Foreskin fibroblast (primary cell): ENCODE measurements around a stretch of chr9.

DNA sequence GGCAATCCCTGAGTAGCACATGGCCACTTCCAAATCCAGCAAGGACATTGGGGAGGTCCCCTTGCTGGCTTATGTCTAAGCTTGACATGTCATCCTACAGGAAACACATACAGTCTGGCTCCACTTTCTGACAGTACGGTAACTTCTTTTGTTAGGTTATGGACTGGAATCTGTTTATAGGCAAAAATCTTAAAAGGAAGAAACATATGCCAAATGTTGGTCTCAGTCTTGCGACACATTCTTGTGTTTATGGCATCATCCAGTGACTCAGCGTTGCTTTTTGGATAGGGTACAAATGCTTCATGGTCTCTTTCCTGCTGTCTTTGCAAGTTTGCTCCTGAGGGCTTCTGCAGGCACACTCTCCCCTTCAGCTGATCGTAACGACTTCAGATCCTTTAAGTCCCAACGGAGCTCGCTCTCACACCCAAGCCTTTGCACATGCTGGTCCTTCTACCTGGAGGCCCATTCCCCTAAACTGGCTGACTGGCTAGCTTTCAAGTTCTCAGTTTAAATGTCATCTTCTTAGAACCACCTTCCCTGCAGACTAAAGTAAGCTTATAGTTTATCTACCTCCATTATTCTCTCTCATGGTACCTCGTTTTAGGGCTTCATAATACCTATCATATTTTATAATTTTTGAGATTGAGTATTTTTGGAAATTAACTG lies 23.6 kb upstream of the TNFSF8 start:
- RRBS, result no CpG with 5 or more reads among the region's 8 CpGs

GRCh38 chr9:115146454-115147056 lies 28.6 kb upstream of the TNC start:
- RRBS, result no CpG with 5 or more reads among the region's 4 CpGs

GRCh38 chr9:115203088-115203779 lies 85.3 kb upstream of the TNC start:
- RRBS, result no CpG with 5 or more reads among the region's 2 CpGs

DNA sequence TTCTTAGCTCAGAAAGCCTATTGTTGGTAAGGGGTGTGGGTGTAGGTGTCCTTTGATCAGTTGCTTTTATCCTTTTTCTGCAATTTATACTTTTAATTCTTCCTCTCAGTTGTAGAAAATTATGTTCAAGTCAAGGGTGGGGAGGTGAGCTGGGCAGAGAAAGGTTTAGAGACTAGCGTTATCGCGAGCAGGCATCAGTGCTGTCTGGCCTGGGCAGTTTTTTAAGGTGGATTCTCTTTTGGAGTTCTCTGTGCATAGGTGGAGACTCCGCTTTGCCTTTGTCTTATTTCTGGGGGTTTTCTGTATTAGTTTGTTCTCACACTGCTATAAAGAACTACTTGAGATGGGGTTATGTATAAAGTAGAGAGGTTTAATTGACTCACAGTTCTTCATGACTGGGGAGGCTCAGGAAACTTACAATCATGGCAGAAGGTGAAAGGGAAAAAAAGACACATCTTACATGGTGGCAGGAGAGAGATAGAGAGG lies 163.9 kb upstream of the TNC start:
- RRBS, result no CpG with 5 or more reads among the region's 4 CpGs

GRCh38 chr9:115595969-115596882 lies 478.3 kb upstream of the TNC start:
- RRBS, result no CpG with 5 or more reads among the region's 13 CpGs

DNA sequence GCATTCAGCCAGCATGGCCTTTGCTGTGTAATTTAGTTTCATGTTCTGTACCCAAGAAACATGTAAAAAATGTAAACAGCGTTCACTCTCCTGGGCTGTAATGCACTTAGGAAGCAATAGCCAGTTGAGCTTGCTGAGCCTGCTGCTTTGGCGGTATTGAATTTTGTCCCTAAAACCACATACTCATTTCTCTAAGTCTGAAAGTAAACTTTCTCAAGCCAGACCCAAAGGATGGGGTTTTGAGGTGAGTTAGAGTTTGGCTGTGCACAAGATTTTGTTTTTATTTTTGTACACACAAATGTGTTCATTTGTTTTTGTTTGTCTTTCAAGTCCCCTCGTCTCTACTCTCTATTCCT lies 158.7 kb downstream of the PAPPA start:
- RRBS, result no CpG with 5 or more reads among the region's 3 CpGs

DNA sequence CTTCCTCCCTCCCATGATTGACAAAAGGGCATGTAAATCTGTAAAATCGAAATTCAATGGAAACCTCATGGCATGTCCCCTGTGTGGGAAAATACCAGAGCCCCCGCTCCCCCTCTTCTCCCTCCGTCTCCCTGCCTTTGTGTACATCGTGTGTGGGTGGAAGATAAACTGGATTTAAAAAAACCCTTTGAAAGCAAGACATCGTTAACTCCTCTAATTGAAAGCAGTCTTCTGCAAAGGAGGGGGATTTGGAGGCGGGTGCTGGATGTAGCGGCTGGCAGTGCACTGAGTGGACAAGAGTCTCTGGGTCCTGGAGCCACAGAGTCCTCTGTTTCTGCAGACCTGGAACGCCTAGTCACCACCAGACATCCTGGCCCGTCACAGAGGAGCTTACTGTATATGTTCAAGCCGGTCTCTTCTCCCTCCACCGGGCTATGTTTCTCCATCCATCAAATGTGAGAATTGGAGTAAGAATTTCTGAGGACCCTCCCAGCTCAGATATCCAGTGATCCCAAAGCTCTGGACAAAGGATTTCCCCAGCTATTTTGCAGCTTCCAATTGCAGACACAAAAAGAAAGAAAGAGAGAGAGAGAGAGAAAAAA lies 169.5 kb downstream of the PAPPA start:
- RRBS, result no CpG with 5 or more reads among the region's 11 CpGs

DNA sequence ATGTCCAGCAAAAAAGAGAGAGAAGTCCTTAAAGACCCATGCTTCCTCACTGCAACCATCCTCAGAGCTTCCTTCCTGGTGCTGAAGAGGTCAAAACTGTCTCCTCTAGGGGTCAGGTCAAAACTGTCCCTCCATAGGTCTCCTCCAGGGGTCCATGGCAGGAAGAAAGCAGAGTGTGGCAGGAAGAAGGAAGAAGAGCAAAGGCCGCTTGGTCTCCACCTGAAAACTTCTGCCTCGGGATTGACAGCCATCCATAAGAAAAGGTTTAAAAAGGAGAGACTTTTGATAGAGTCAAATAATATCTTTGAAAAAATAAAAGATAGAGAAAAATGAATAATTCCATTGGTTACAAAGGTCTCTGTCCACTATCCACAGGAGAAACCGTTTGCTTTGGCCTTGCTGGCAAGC lies 261.8 kb upstream of the TRIM32 start:
- RRBS, result no CpG with 5 or more reads among the region's 3 CpGs

DNA sequence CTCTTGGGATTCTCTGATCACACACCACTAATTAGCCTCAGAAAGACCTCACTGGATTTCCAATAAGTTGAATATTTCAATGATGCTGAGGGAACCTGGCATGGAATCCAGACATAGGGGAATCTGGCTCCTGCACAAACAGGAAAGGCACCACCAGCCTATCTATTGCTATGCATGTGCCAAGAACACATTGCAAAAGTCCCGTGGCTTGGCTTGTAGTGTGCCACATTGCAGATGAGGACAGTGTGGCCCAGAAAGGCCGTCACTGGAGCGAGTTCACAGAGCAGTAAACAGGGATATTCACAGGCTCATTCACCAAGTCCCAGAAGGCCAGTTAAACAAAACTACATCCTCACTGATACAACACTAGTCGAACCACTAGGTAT lies 39.7 kb upstream of the TRIM32 start:
- RRBS, result no CpG with 5 or more reads among the region's 4 CpGs

DNA sequence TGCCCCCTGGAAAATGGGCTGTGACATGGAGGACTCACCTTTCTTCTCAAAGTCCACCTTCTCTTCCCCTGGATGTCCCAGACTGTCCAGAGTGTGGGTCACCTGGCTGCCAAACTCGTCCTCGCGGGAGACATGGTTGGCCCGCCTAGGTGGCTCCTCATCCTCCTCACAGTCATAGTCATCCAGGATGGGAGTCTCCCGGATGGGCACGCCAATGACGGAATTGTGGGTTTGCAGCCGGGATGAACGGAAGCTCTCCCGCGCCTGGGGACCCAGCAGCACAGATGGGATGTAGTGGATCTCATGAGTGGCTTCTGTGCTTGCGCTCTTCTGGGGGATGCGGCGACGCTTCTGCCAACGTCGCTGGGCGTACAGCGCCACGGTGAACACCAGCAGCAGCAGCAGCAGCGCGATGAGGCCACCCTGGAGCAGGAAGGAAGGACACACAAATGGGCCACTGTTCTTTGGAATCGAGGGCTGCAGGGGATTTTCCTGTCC lies 200.5 kb downstream of the ASTN2 start:
- RRBS, result no CpG with 5 or more reads among the region's 23 CpGs

DNA sequence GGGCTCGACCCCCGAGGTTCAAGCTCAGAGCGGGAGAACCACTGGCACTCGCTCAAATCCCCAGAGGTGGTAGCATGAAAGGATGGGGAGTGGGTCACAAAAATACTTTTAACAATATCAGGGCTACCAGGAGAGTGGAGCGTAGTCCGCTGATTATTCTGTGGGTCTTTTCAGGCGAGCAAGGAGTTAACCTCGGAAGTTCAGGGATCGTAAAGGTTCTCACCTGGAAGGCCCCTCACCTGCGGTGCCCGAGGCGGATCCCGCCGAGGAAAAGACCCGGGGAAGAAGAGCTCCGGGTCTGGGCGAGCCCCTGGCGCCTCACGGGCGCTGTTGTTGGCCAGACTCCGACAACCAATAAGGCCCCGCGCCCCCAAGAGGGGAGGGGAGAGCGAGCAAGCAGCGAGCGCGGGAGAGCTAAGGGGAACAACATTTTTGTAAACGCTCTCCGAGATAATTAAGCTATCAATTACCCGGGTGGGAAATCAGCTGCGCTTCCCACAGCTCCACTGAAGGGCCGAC lies 1.7 kb downstream of the ASTN2 start:
- RRBS, result 2% methylated on average over 3 of the region's 32 CpGs

DNA sequence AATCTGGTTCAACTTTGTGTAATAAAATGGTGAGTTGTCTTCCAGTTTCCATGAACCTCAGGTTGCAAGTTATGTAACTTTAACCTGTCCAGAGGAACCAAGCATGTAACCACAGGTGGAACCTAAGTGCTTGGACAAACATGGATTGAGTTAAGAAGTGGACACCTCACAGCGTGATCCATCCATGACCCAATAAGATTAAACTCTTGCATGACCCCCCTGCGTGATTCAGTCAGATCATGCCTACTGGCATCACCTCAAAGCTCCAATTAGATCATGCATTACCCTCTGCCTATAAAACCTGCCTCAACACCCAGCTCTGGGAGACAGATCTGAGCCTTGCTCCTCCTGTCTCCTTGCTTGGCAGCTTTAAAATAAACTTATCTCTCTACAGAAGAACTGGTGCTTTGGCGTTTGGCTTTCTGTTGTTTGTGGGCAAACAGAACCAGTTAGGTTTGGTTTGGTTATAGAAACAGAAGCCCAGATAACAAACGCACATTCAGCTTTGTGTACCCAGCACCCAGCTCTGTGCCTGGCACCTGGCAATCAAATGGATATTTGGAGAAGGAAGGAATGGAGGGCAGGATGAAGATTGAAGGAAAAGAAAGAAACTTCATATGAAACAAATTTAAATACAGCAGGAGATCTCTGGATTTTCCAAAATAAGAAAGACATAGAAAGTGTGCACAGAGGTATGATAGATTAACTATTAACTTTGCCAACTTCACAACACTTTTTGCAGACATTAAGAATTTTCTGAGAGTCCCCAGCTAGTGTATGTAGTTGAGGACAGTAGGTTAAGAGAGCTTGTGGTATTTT lies 101.9 kb upstream of the ASTN2 start:
- RRBS, result no CpG with 5 or more reads among the region's 4 CpGs

DNA sequence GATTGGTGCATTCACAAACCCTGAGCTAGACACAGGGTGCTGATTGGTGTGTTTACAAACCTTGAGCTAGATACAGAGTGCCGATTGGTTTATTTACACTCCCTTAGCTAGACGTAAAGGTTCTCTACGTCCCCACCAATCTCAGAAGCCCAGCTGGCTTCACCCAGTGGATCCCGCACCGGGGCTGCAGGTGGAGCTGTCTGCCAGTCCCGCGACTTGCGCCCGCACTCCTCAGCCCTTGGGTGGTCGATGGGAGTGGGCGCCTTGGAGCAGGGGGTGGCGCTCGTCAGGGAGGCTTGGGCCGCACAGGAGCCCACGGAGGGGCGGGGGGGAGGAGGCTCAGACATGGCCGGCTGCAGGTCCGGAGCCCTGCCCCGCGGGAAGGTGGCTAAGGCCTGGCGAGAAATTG lies 61.7 kb upstream of the TLR4 start:
- RRBS, result no CpG with 5 or more reads among the region's 21 CpGs

DNA sequence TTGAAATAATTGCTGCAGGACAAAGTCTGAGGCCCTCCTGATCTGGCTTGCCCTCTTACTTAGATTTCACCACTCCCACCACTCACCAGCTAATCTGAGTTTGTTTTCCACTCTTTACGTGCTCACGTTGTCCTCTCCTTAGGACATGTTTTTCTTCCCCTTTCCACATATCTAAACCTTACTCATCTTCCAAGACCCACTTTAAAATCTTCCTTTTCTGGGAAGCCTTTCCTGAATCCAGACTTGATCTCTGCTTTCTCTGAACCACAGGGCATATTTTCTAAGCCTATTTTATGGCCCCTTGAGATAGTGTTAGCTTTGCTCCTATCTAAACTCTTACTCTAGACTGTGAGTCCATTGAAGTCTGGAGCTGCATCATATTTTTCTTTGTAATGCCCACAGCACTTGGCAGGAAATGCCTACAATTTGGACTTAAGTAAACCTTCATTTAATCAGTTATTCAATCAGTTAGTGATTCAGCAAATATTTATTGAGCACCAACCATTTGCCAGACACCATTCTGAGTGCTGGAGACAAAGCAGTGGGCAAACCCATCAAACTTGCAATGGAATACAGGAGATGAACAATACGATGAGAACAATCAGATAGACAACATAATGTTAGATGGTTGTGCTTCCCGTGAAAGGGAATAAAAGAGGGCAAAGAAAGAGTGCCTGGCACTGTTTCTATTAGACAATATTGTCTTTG lies 2.5 kb downstream of the TLR4 start:
- RRBS, result no CpG with 5 or more reads among the region's 4 CpGs

GRCh38 chr9:117720438-117721054 lies 16.3 kb downstream of the TLR4 start:
- RRBS, result no CpG with 5 or more reads among the region's 6 CpGs

- RRBS, result 0% methylated on average over 1 of the region's 29 CpGs
Observed at GRCh38 chr9:119555930-119556746, 186.9 kb upstream of the BRINP1 start.

GRCh38 chr9:119736348-119737420 lies 367.4 kb upstream of the BRINP1 start:
- RRBS, result no CpG with 5 or more reads among the region's 15 CpGs

GRCh38 chr9:120387633-120388422 lies 192.1 kb downstream of the CDK5RAP2 start:
- RRBS, result no CpG with 5 or more reads among the region's 21 CpGs

- RRBS, result no CpG with 5 or more reads among the region's 6 CpGs
Observed at GRCh38 chr9:120411797-120412563, 168.0 kb downstream of the CDK5RAP2 start.

- RRBS, result no CpG with 5 or more reads among the region's 2 CpGs
Observed at GRCh38 chr9:120480511-120481203, 99.3 kb downstream of the CDK5RAP2 start.